Spinal cord (tissue), 3 donors: ENCODE measurements around the gene C10orf143.

DNA sequence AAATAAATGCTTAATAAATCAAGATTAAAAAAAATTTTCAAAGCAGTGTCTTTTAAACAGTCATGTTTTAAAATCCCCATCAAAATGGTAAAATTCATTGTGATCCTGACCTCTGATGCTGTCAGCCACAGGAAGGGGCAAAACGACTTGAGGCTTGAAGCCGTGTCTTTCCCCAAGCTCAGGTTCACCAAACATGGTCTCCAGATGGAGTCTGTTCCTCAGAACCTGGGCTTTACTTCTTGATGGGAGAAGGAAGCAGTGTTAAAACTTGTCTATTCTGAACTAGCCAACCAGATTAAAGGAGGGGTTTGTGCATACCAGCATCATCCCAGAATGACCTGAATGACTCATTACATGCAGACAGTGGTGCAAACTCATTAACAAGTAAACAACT is 6.6 kb downstream of the FANK1 start:
- PRO-cap: no peak
- RAMPAGE, long total RNA: no peak

DNA sequence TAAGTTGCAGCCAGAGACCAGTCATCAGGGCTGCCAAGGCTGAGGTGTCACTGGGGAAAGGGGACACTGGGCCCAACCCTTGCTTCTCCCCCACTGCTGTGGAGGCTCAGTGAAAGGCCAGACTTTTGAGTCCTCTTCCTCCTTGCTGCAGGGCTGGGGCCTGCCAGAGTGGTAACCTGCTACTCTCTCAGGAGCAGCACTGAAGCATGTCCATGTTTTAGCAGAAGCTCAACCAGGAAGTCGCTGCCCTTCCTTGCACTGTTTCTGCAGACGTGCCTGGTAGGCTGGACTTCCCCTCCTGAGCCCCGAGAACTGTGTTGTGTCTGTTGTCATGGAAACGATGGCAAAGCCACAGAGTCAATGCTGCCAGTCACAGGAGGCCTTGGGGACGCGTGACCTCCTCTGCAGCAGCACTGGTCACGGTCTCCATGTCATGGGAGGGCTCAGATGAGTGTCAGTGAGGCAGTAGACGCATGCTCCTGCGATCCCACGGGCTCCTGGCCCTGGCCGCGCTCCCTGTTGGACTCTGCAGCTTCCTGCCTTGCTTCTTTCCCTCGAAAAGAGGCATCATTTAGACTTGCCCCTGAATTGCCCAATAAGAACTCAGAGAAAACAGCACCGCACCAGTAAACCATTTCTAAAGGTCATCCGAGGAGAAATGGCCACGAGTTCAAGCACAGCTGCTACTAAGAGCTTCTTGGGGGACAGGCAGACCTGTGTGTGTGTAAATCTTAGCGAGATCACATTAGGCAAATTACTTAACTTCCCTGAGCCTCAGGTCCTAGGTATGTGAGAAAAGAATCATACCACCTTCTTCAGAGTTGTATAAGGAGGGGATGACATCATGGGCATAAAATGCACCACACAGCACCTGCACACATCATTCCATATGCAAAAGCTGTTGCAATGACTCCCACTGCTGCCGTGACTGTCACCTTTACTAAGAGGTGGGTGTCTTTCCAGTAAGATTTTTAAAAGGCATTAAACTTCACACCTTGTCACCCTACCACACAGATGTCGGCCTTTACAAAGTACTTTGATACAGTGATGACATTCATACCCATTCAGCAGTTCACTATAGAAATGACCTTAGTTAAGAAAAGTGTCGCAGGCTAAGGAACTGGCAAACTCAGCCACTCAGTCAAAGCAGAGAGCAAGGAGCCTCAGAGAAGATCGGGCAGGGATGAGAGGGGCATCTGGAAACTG is 145.7 kb downstream of the FANK1 start:
- PRO-cap: no peak
- RAMPAGE, long total RNA: no peak

- PRO-cap: no peak
- RAMPAGE, long total RNA: no peak
Observed at GRCh38 chr10:126104736-126105193, 208.4 kb downstream of the FANK1 start.

GRCh38 chr10:126213959-126214434 is 174.3 kb downstream of the ADAM12 start:
- PRO-cap: no peak
- RAMPAGE, long total RNA: no peak

- PRO-cap: no peak
- RAMPAGE, long total RNA: no peak
Observed at GRCh38 chr10:126347927-126348166, 40.4 kb downstream of the ADAM12 start.

- PRO-cap: no peak
- RAMPAGE, long total RNA: no peak
Observed at GRCh38 chr10:126638599-126639063, 31.9 kb downstream of the C10orf90 start.

- PRO-cap: no peak
- RAMPAGE, long total RNA: no peak
Observed at GRCh38 chr10:126881736-126882591, 23.3 kb upstream of the DOCK1 start.

GRCh38 chr10:127013101-127014057 is 108.2 kb downstream of the DOCK1 start:
- PRO-cap: no peak
- RAMPAGE, long total RNA: no peak

GRCh38 chr10:127576850-127577174 is 27.7 kb downstream of the NPS start:
- PRO-cap: no peak
- RAMPAGE, long total RNA: no peak

GRCh38 chr10:127926403-127926948 is 19.6 kb downstream of the PTPRE start:
- PRO-cap: no peak
- RAMPAGE, long total RNA: no peak

DNA sequence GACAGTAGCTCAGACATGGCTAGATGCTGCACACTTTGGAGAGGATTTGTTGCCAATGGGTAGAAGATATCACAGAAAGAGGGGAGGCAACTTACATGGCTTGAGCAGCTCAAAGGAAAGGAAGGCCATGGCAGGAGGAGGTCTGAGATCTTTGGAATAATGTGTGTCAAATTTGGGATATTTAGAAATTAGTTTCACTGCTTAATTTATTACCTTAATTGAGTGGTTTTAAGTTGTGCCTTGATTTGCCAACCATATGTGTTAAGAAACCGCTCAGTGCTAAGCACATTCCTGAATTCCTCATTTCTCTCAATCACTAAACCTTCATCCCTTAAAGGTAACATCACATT is 68.5 kb downstream of the MKI67 start:
- PRO-cap: no peak
- RAMPAGE, long total RNA: no peak

DNA sequence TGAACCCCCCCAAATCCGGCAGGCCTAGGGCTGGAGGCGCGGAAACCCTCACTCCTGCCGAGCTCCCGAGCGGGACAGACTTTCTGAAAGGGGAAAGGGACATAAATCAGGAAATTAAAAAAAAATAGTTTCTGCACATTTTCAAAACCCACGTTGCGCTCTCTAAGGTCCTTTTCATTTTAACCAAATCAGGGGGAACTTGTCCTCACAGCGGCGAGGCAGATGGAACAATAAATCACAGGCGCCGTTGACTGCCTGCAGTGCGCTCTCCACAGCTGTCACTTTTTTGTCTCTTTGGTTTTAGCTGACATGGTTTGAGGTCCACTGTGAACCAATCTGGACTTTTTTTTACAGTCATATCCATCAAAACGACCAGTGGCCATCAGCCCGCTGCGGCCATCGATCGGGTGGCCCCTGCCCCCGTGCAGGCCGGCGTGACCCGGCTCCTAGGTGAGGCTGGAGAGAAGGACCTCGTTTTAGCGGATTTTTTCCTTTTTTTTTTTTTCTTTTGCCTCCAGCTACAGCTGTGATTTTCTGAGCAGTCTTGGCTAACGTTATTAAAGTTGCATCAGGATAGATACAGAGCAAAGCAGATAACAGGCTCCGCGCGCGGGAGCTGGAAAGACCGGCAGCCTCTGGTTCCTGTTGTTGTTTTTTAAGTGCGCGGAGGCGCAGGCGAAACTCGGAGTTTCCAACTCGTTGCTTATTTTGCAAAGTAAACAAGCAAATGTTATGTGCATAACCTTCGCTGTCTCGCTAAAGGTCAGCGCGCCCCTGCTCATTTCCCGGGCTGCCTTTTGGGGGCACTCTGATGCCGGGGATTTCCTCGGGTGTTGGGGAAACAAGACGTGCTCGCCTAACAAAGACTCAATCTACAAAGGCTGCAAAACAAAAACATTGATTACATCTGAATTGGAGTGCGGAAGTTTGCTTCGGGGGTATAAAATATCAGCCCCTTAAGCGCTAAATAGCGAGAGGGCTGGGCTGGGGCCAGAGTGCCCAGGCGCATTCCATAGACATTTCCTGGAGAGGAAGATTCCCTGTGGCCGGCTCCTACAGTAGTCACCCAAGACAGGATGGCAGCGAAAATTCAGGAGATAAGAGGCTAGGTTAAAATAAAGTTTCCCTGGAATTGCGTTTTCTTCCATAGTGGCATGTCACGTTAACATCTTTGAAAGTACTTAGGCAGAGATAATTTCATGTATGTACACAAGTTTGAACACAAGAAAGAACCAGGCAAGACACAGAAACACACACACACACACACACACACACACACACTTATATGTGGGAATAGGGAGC is 414.9 kb upstream of the MKI67 start:
- PRO-cap: no peak
- RAMPAGE, long total RNA: no peak

GRCh38 chr10:129253867-129254242 is 213.2 kb upstream of the MGMT start:
- PRO-cap: no peak
- RAMPAGE, long total RNA: no peak

DNA sequence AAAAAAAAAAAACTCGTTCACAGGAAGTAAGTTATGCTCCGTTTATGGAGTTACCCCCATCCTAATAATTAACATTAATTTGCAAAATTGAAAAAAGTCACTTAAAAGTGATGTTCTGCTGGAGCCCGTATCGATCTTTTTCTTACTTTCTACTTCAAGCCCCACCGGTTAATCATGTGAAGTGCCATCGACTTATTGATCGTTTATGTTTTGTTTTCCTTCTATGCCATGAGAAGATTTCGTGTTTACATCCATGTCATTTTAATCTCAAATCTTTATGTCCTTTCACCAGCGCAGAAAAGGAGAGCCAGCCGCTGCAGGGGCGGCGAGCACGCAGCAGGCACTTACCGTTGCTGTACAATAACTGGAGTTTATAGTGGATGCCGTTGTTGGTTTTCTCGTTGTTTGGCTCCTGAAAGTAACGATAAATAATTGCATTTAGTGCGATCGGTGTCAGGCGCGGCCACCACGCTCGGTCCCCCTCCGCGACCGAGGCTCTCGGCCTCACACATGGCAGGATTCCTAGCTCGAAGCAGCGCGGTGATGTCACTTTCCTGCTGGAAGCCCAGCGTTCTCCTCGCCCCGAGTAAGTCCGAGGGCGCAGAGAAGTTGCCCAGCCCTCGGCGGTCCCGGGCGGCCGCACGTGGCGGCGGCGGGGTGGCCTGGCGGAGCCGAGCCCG is 1.3 kb downstream of the EBF3 start:
- PRO-cap: no peak
- RAMPAGE, long total RNA: no peak

- PRO-cap: no peak
- RAMPAGE, long total RNA: no peak
Observed at GRCh38 chr10:129970725-129970958, 6.6 kb upstream of the EBF3 start.

GRCh38 chr10:130110714-130111033 is at the start of gene C10orf143:
C10orf143 (minus strand) TSS chr10:130110830.
- PRO-cap: no peak
- RAMPAGE, long total RNA: start-site peak on the minus strand at chr10:130110802-130110842, 23 and 8 reads in 2 replicates

DNA sequence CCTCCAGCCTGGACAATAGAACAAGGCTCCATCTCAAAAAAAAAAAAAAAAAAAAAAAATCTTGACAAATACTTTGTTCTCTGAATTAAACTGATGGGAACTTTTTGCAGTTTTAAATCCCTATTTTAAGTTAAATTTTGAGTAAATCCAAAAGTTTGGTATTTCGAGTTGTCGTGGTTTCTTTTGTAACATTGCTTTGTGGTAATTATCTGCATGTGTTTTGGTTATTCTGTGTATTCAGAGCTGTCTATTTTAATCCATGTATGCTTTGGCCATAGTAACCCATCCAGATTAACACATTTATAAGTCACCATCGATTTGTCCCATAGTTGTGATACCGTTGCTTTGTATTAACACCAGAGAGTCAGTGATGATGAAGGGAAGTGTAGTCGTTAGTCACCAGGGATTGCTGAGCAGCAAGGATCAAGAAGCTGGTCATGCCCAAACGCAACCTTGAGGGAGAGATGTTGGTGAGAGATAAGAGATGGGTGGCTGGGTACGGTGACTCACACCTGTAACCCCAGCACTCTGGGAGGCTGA is 2.7 kb downstream of the PPP2R2D start:
- PRO-cap: no peak
- RAMPAGE, long total RNA: no peak

- PRO-cap: no peak
- RAMPAGE, long total RNA: no peak
Observed at GRCh38 chr10:131917950-131918975, 17.5 kb downstream of the PPP2R2D start.

DNA sequence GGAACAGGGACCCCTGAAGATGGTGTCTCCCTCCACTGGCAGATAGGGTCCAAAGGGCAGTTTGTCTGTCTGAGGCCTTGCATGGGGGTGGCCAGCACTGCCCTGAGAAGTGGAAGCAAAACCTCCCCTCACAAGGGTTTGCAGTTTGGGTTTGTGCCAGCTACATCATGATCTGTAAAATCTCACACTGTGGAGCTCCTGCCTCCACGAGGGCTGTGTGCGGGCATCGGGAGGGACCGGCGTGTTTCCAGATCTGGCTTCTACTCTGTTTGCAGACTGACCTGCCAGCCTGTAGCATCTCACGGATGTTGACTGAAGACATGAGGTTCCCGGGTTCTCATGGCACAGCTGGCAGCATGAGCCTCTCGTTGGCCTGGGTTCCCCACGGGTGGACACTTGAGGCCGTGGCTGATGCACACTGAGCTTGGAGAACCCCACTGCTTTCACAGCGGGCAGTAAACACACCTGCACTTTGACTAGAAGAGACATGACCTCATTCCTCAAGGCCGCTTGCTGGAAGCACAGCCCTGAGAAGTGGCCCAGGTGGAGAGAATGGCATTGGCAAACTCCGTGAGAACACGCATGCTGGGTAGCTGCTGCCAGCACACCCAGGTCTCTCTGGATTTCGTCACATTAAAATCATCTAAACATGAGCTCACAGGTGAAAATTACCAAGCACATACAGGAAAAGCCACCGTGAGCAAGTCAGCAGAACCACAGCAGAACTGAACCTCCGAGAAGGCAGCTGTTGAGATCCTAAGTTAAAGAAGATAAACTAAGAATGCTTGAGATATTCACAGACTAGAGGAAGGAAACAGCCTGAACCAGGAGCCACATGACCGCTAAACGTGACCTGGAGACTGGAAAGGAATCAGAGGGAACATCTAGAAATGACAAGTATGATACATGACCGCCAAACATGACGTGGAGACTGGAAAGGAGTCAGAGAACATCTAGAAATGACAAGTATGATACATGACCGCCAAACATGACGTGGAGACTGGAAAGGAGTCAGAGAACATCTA is 32.6 kb downstream of the BNIP3 start:
- PRO-cap: no peak
- RAMPAGE, long total RNA: no peak

DNA sequence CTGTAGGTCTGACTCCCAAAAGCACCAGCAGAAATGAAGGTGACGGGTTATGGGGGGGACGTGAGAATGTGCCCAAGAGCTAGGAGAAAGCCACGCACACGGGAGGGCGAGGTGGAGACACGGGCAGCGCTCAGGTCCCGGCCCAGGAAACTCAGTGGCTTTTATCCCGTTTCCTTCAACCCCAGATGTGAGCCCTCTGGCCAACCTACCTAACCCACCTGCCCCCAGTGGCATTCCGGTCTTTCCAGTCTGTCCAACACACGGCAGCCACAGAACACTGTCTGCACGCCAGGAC is 12.3 kb downstream of the BNIP3 start:
- PRO-cap: no peak
- RAMPAGE, long total RNA: no peak